Cardiac muscle cell (in vitro differentiated cells and primary cell): Measurements from ENCODE around the genes NT5C3B, ACLY, CNP and STAT5B.

DNA sequence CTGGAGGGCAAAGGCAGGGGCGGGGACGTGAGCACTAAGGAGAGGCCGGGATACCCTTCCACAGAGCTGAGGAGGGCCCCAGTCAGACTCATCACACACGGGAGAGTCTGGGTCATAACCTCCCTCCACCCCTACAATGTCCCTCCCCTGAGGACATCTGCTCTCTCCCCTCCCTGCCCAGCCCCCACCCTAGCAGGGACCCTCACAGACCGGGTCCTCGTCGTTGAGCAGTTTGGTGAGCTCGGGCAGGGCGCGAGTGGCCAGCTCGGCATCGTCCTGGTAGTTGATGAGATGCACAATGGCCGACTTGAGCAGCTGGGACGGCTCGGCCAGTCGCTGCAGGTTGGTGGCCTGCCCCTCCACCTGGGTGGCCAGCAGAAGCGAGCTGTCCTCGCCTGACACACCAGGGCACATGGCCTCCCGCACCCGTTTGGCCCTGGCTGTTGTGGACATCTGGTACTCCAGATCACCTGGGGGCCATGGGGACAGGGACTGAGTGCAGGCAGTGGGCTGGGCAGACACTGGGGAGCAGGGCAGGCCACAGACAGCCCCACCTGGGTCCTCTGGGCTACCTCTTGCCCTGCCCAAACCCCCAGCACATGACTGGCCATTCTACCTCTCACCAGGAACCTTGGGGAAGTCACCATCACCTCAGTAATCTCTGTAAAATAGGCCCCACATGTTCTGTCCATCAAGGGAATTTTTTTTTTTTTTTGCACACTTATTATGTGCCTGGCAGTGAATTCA is 17.1 kb downstream of the JUP start:
- RAMPAGE, long total RNA: no peak
- RRBS: no CpG with 5 or more reads among the region's 20 CpGs

GRCh38 chr17:41776687-41777507 is 9.6 kb downstream of the JUP start:
- RAMPAGE, long total RNA: no peak
- RRBS: no CpG with 5 or more reads among the region's 17 CpGs

DNA sequence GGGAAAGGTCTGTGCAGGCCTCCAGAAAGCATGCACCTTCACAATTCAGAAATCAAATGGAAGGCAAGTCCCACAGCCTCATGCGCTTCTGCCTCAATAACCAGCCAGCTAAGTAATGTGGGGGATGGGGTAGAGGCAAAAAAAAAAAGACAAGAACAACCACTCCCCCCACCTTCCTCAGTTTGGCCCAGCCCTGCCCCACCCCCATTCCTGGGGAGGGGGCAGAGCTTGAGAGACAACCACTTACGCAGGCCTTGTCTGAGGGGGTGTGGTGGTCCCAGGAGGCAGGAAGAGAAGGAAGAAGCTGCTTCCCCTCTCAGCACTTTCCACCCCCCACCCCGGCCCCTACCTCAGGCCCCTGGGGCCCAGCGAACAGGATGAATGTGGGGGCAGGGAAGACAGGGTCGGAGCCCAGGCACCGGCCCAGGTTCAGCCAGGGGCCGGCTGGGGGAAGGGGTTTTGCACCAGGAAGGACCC is 1.4 kb downstream of the JUP start:
- RAMPAGE, long total RNA: no peak
- RRBS: 6% methylated on average over 4 of the region's 7 CpGs

DNA sequence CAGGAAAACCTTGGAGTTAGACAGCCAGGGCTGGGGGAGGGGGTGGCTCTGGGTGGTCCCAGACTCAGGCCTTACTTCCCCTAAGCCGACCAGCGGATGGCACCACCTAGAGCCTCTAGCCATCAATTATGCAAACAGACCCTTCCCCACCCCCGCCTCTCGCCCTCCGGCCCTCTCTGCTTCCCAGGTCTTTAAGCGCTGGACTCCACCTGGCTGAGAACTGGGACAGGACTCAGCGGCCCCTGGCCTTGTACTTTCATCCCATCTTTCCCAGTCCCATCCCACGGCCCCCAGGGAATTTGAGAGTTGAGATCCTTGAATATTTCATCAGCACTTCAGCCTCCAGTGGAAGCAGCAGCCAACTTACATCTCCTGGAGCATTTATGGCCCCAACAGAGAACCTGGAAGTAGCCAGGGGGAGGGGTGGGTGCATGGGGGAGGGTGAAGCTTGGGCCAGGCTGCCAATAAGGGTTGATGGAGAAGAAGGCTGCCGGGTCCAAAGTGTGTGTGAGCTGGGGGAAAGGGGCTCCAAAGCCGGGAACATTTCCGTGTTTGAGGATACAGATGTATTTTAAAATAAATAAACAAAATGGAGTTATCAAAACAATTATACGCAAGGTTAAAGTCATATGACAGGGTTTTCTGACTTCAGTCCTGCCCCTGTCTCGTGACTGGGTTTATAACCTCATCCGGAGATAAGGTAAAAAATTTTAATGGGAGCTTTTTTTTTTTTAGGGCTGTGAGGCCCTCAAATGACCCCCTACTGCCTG is 7.5 kb upstream of the JUP start:
- RAMPAGE, long total RNA: no peak
- RRBS: 47% methylated on average over 1 of the region's 14 CpGs

DNA sequence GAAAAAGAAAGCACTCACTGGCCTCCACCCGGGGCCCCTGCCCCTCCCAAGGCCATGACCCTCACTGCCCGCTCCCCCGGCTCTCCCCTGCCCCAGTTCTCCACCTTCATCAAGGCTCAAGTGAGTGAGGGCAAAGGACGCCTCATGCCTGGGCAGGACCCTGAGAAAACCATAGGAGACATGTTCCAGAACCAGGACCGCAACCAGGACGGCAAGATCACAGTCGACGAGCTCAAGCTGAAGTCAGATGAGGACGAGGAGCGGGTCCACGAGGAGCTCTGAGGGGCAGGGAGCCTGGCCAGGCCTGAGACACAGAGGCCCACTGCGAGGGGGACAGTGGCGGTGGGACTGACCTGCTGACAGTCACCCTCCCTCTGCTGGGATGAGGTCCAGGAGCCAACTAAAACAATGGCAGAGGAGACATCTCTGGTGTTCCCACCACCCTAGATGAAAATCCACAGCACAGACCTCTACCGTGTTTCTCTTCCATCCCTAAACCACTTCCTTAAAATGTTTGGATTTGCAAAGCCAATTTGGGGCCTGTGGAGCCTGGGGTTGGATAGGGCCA is 9.4 kb downstream of the FKBP10 start:
- RAMPAGE, long total RNA: no peak
- RRBS: 62% methylated on average over 3 of the region's 14 CpGs

DNA sequence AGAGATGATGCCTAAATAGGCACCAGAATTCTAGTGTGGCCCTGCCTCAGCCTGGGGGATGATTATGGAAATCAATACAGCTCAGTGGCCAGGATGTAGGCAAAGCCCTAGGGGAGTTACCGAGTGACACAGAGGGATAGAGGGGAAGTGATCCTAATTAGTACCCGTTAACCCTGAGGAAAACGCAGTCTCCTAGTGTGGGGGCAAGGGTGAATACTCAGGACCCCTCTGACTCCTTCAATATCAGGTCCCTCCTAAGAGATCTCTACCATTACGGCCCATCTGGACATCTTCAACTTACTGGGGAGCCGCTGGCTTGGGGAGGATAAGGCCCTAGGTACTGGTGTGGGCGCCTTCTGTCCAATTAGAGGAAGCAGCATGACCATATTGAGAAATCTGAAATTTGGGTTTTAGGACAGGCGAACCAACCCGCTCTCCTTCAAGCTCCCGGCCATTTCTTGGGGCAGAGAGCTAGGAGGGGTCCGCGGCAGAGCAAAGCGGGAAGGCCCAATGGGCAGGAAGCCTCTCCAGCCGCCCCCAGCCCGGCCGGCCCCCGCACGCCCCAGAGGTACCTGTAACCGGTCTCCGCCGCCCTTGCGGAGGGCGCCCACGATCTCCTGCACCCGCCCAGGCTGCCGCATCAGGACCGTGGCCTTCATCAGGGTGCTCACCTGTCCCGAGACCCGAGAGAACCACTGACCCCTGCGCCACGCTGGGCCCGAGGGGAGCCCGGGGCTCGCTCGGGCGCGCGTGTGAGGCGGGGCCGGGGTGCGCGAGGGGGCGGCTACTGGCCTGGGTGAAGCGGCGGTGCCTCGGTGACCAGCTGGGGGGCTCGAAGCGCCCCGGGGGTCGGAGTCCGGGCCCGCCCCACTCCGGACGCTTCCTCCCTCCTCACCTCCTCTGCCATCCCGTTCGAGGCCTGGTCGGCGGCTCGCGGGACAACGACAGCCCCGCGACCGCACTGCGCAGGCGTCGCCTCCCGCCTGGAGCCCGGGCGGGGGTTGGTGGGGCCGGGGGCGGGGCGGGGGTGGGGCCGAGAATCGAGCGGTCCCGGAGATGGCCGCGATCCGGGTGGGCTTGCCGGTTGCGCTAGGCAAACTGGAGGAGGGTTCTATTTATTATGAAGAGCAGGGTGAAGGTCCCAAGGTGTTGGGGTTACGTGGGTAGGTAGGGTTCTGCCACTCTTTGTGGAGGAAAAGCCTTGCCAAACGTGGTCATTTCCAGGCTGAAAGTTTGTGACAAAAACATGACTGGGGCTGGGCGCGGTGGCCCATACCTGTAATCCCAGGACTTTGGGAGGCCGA is at the start of gene NT5C3B:
Gene NT5C3B, minus strand, starts transcription at position 946 of the 1,304 bp plus-strand sequence.
- RAMPAGE, long total RNA: start-site peak on the minus strand centred at position 949 of the sequence, 73 bp wide, 1,083 and 865 reads in 2 replicates
- RRBS: 1% methylated on average over 24 of the region's 86 CpGs

DNA sequence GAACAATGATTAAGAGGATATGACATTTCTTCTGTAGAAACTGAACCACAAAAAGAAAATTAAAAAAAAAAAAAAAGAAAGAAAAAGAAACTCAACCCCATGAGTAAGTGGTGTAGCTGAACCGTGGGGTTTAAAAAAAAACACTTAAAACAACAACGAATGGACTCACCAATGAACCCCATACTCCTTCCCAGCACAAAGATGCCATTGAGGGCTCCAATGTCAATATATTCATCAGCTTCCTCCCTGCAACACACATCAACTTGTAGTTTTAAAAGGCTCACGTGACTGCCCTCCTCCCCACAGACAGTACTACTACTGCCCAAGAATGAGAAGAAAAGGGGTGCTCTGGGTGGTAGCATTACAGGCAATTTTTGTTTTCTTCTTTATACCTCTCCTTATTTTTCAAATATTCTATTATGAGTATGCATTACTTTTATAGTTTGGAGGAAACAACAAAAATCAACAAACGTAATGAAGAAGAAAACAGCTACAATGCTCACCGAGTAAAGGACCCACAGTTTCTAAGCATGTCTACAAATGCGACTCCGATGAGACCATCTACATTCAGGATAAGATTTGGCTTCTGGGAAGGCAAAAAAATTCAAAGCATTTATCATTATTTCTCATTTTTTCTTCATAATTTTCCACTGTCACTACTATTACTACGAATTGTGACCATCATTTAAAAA is 3.5 kb upstream of the KLHL11 start:
- RAMPAGE, long total RNA: no peak
- RRBS: no CpG with 5 or more reads among the region's 8 CpGs

- RAMPAGE, long total RNA: no peak
- RRBS: no CpG with 5 or more reads among the region's 12 CpGs
Measured at GRCh38 chr17:41885900-41886321, 20.7 kb upstream of the KLHL11 start.

DNA sequence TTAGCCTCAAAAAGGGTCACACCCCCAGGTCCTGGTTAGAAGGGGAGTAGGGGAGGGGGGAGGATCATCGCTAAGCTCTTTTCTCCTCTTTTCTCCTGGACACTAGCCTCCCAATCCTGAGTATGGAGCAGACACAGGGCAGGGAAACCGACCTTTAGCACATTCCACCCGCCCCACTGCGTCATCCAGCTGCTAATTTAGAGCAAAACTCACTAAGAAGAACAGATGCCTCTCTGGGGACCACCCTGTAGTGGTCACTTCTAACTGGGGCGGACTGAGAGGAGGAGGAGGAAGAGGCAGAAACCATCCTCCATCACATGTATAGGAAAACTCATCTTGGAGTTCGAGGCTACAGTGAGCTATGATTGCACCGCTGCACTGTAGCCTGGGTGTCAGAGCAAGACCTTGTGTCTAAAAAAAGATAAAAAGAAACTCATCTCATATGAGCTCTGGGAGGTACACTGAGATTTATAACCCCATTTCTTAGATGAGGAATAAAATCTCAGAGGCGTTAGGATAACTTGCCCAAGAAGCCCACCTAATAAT is 4.2 kb downstream of the ACLY start:
- RAMPAGE, long total RNA: no peak
- RRBS: no CpG with 5 or more reads among the region's 8 CpGs

GRCh38 chr17:41918694-41919087 is at the start of gene ACLY:
Gene ACLY (minus strand): TSS chr17:41918951.
- RAMPAGE, long total RNA: start-site peak on the minus strand at chr17:41918947-41919022, 762 and 97 reads in 2 replicates
- RRBS: 1% methylated on average over 8 of the region's 45 CpGs

DNA sequence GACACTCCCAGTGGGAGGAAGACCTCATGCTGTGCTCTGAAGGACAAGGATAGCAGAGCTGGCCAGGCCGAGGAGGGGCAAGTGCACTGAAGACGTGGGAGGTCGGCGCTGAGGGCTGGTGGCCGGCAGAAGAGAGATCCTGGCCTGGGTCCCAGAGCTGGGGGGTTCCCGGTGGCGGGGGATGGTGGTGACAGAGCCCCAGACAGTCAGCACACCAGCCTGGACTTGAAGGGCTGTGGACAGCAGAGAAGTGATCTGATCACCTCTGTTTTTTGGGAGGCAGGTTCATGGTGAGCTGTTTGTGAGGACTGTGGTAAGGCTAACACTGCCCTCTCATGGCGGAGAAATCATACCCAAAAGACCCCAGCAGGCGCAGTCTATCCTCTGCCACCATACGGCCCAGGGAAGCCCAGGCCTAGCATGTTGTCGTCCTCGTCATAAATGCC is 7.0 kb upstream of the CNP start:
- RAMPAGE, long total RNA: no peak
- RRBS: 0% methylated on average over 2 of the region's 12 CpGs

- RAMPAGE, long total RNA: start-site peak on the plus strand at chr17:41966793-41966857, 224 and 180 reads in 2 replicates
- RRBS: 3% methylated on average over 60 of the region's 77 CpGs
Measured at GRCh38 chr17:41966411-41967203, at the start of gene CNP. Gene CNP (plus strand): TSS chr17:41966795.

DNA sequence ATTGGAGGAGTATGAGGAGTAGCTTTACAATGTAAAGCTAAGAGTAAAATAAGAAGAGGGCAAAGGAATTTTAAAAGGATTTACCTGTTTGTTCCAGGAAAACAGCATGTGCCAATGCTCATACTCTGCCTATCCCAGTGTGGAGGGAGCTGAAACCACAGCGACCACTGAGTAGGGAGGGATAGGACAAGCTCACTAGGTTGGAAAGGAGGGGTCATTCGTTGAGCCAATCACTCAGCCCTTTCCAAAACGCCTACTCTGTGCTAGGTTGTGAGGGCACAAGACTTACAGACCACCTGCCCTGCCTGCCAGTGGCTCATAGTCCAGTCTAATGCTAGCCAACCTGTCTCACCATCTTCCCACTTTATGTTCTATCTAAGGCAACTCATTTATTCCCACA is 1.1 kb upstream of the DNAJC7 start:
- RAMPAGE, long total RNA: no peak
- RRBS: no CpG with 5 or more reads among the region's 3 CpGs

DNA sequence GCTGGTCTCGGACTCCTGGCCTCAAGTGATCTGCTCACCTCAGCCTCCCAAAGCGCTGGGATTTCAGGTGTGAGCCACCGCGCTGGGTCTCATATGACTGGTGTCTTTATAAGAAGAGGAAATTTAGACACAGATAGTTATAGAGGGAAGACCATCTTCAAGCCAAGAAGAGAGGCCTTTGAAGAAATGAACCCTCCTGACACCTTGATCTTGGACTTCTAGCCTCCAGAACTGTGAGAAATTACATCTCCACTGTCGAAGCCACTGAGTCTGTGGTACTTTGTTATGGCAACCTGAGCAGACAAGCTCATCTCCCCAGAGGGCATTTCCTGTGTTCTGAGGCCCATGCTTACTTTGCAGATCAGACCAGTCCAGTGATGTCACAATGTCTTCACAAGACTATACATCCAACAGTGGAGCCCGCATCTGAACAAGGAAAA is 14.7 kb upstream of the C17orf113 start:
- RAMPAGE, long total RNA: no peak
- RRBS: no CpG with 5 or more reads among the region's 6 CpGs

GRCh38 chr17:42130356-42130762 is 7.8 kb downstream of the HSPB9 start:
- RAMPAGE, long total RNA: no peak
- RRBS: no CpG with 5 or more reads among the region's 13 CpGs

- RAMPAGE, long total RNA: no peak
- RRBS: 91% methylated on average over 5 of the region's 18 CpGs
Measured at GRCh38 chr17:42192230-42192784, 2.0 kb downstream of the GHDC start.

DNA sequence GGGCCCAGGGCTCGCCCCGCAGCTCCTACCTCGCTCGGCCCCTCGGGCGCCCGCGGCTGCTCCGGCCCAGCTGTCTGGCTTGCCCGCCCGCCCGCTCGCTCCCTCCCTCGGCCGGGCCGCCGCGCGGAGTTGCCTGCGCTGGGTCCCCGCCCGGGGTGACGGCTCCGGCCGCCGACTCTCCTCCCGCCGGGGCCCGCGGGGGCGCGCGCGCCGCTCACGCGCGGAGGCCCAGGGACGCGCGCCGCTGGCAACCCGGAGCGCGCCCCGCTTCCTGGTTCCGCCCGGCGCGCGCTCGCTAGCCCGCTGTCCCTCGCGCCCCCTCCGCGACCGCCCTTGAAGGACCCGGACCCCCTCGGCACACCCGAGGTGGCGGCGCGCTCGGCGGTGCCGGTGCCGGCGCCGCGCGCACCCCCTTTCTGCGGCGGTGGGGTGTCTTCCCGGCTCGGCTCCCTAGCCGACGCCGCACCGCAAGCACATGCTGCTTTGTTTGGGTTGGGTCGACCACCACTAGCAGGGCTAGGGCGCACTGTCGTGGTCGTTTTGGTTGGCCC is at the start of gene STAT5B:
Gene STAT5B, minus strand, starts transcription at position 173 of the 551 bp plus-strand sequence.
- RAMPAGE, long total RNA: no peak
- RRBS: 1% methylated on average over 66 of the region's 84 CpGs

DNA sequence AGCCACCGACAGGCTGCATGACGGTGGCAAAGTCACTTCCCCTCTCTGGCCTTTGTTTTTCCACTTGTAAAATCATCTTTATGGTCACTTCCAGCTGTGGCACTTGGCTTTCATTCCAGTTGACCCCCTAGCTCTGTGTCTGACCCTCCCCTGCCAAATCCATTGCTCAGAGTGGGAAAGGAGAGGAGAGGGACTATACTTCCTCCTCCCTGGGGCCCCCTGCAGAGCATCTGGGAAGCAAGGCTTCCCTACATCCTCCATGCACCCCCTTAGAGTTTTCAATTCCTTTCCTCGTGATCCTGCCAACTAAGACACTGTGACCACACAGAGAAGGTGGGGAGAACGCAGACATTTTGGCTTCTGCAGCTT is 1.5 kb upstream of the STAT5A start:
- RAMPAGE, long total RNA: no peak
- RRBS: no CpG with 5 or more reads among the region's 4 CpGs

GRCh38 chr17:42295377-42295833 is 7.1 kb downstream of the STAT5A start:
- RAMPAGE, long total RNA: no peak
- RRBS: 90% methylated on average over 1 of the region's 9 CpGs

DNA sequence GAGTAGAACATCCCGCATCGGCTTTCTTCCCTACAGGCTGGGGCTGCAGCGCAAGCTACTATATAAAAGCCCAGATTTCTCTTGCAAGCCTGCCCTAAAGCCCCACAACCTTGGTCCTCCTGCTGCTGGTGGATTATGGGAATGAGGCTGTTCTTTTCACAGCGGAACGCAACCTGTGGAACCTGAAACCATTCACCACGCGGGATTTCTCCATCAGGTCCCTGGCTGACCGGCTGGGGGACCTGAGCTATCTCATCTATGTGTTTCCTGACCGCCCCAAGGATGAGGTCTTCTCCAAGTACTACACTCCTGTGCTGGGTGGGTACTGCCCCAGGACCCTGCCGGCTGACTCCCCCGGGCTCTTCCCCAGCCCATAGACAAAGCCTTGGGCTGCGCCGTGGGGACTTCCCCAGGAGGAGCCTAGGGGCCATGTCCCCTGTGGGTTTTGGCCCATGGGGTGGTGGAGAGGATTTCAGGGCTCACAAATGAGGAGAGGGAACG is 19.8 kb downstream of the STAT5A start:
- RAMPAGE, long total RNA: no peak
- RRBS: 67% methylated on average over 1 of the region's 14 CpGs